ENCODE measurements around the gene REG3G.

GRCh38 chr2:79025478-79025871, at the start of gene REG3G:
Gene REG3G, plus strand, starts transcription at chr2:79025702.
- PRO-cap = no peak

GRCh38 chr2:79100393-79100643, 12.5 kb upstream of the REG1B start:
- PRO-cap = no peak

DNA sequence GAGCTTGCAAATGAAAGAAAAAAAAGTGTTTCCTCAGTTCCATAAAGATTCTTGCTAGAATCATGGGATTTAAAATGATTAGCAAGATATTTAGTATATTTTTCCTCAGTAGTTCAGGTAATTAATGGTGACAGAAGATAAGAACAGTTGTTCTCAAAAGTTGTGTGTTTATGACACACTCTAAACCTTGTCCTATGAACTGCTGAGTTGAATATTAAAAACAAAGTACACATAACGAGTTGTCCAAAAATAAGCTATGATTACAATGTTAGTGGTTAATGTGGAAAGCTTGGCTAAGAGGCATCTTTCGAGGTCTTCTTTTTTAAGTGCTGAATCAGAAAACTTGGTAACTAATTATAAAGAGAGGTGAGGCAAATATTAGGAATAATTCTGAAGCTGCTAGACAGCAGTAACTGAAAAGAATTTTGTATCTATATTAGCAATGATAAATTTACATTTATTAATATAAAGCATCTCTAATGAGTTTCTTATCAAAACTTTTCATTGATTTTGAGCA, 1088.7 kb downstream of the SUCLG1 start:
- PRO-cap = no peak

DNA sequence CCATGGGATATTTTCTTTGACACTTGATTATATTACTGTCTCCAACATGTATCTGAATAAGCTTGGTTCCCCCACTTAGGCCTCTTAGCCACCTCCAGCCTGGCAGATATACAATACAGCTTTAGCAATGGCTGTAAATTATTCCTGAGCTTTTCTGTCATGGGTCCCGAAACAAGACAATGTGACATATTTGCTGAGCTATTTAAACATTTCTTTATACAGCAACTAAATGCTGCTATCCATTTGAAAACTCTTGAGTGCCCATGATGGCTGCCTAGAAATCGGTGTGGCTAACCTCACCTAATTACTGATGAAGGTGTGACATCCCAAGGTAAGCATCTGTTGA, 406.1 kb downstream of the SUCLG1 start:
- PRO-cap = no peak

DNA sequence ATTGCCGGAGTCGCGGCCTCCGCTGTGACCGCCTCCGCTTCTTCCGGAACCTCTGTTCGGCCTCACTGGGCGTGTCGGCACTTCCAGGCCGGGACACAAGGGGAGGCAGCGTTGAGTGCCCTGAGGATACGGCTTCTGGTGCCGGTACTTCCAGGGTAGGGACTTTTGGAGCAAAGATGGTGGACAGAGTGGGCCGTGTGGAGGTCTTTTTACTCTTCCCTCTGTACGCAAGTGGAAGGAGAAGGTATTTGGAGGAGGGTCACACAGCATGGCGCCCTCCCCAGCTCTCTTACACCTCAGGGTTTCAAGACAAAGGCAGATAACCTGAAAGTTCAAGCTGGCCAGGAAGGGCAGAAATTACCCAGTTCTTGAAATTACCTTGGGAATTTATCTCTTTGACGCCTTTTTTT, 56.9 kb downstream of the TRABD2A start:
- PRO-cap = no peak

DNA sequence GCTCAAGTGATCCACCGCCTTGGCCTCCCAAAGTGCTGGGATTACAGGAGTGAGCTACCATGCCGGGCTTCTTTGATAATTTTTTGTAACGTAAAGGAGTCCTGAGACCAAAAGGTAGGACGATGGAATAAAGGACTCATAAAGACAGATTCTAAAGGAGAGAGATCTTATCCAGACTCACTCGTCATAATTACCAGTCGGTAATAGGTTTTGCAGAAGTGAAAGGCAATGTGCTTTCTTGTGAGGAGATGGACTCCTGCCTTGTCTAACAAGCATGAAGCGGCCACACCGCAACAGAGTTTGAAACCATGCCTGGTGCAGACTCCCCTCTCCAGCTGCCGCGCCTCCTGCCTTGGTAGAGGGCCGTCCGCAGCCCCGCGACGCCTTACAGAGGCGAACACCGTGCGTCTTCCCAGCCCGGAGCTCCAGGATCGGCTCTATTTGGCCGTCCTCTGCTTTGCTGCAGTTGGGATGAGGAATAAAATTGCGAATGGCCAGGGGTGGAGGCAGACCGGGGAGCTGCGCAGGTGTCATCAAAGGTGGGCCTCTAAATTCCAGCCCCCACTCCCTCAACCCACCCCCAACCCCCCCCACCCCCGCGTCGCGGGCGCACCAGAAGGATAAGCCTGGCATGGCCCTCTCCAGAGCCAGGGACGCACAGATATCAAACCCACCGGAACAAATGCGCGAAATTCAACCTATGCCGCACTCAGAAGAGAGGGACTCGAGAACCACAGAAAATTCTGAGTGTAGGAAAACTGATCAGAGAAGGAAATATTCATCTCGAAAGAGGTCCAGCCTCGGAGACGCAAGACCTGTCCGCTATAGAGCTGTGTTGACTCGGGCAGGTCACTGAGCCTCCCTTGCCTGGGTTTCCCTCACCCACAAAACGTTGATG, 1.2 kb downstream of the TRABD2A start:
- PRO-cap = no peak

DNA sequence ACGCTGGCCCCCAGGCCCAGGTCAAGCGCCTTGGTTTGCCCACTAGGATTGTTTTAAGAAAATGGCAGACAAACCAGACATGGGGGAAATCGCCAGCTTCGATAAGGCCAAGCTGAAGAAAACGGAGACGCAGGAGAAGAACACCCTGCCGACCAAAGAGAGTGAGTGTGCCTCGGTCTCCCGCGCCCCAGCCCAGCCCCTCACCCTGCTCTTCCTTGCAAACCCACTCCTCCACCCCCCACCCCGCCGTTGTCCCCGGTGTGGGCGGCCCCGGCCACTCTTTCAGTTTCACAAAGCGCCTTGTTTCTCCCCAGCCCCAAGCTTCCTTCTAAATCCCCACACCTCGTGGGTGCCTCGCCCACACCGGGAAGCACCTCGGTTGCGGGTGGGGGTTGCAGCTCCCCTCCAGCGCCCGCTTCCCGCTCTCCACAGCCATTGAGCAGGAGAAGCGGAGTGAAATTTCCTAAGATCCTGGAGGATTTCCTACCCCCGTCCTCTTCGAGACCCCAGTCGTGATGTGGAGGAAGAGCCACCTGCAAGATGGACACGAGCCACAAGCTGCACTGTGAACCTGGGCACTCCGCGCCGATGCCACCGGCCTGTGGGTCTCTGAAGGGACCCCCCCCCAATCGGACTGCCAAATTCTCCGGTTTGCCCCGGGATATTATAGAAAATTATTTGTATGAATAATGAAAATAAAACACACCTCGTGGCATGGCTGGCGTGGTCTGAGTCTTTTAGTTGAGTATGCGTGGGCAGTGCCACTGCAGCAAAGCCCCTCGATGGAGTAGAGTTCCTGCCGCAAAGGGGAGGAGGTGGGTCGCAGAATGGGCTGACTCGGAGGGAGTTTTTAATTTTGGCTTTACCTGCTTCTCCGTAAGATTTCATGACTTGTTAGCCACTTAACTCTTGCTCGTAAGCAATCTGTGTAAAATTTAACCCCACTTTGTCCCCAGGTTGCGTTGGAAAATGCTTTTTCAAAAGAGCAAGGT, 797 bp downstream of the TMSB10 start:
- PRO-cap = no peak

GRCh38 chr2:84969994-84970254, 1.0 kb upstream of the KCMF1 start:
- PRO-cap = no peak

DNA sequence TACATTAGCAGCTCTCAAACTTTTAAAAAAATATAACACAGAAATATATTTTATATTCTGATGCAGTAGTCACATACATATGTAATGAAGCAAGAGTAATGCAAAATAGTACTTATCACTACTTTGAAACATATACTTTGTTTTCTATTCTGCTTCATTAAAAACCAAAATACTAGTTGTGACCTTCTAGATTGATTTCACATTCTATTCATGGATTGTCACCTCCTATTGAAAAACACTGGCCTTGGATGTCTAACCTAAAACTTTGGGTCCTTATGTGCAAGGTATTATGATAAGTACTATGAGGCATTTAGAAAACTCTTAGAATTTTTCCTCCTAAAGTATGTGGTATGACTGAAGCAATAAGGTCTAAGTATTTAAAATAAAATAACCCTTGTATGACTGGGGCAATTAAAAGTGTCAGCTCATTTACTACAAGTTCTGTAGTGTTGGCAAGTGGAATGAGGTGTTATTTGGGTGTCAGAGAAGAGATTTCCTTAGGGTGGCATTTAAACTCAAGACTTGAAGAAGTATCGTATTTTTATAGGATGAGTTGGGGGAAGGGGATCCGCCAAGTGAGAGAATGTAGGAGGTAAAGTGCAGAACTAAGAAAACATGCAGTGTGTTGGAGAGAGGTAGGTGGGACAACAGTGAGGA, 15.0 kb downstream of the KCMF1 start:
- PRO-cap = no peak

DNA sequence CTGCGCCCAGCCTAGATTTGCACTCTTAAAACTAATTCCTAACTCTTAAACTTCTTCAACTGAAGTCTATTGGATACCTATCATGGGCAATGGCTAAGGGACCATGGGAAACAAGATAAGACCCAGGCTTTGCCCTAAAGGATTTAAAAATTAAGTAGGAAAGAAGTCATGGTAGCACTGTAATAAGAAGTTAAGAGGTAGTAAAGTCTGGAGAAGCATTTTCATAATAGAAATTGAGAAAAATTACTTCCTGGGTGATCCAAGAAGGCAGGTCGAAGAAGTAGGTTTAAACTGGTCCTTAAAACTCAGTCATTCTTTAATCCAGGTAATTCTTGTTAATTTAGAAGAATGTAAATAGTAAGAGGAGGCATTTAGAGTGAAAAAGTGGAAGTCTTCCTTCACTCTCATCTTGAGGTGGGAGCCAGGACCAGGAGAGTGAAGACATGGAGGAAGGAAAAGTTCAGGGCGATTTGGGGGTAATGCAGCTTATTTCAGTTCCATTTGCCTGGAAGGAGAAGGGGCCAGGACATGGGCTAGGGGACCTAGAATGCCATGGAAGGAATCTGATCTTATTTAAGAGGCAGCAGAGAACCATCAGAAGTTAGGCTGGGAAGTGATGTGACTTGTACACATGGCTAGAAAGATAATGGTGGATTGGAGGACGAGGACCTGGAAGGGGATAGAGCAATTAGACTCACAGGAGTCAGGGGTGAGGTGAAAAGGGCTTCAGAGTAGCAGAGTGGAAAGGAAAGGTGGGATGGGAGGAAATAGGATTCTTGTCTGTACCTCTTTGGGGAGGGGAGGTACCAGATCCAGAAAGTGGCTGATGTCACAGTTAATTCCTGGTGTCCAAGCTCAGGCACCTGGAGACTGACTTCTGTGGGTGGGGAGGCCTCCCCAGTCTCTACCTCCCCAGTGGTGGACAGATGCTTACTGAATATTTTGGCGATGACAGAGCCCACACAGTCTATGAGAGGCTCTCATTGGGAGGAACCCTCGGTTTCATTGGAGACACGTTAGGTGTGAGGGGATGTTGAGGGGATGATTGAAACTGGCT, 6.4 kb downstream of the TCF7L1 start:
- PRO-cap = no peak

DNA sequence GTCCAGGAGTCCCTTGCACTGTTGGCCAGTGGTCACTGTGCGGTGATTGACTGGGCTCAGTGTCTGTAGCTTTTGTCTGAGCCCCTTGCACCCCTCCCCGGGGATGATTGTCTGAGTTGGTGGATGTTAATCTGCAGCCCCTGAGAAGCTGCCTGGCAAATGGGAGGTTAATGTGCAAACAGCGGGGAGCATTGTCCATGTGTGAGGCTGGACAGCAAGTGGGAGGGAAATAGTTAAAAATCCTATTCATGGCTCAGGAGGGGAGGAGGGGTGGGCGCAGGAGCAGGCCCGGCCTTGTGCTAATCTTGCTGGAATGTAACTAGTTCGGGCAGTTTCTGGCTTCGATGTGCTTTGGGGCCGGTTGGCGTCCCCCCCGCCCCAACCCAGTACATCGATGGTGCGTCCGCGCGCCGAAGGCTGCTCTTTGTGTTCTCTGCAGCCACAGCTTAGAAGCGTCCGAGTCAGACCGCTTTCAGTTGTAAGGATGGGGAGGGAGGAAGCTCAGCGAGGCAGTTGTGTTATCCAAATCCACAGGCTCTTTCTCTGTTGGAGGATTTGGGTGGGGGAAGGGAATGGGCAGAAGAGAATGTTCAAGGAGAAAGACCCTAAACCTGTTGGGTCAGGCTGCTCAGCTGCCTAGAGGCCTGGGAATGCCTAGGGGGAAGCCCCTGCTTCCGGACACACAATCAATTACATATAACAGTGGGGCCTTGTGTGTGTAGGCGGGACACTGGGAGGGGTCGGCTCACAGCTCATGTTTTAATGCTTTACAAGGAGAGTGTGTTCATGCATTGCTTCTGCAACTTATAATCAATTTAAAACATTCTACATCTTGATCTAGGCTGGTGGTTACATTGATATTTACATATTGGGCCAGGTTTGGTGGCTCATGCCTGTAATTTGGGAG, 71.7 kb downstream of the TGOLN2 start:
- PRO-cap = no peak

GRCh38 chr2:85320221-85320869, 7.4 kb downstream of the TGOLN2 start:
- PRO-cap = no peak

- PRO-cap = no peak
These were observed 2.4 kb downstream of the TGOLN2 start for GRCh38 chr2:85325355-85325820.

DNA sequence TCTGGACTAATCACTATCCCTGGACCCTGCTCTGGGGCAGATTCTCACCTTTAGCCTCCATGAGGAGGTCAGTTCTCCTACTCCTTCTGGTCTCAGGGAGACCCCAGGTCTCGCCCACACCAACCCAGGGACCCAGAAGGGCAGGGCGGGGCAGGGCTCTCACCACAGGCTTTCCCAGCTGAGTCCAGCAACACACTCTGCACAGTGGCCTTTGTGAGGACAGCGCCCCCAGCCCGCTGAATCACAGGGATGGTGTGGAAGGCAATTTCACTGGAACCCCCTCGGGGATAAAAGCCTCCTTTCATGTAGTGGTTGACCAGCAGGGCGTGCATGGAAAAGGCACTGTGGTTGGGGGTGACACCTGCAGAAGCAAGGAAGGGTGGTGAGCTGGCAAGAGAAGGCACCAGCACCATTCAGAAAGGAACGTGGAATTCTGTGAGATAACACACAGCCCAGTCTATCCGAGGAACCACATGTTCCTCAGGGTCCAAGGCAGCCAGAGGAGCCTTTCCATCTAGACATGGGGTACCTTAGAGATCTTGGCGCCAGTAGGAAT, 5.0 kb downstream of the RETSAT start:
- PRO-cap = no peak

DNA sequence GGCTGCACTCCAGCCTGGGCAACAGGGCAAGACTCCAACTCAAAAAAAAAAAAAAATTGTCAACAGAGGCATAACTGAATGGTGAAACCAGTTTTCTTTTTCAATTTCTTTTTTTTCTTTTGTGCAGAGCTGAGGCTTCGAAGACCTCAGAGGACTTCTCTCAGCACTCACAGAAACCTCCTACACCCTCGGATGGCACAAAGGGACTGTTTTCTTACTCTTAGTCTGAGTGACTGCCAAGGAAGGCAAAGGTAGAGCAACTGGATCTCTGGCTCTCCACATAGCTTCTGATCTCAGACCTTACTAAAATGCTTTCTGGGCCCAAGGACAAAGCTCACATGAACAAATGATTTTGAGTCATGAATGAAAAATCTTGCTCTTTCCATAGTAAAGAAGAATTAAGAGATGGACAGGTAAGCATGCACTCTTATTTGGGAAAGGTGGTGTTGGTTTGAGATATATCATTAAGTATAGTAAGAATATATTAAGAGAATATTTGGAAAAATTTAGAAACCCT, 2.3 kb downstream of the ELMOD3 start:
- PRO-cap = no peak

GRCh38 chr2:85405366-85406136, 4.6 kb downstream of the CAPG start:
- PRO-cap = no peak

DNA sequence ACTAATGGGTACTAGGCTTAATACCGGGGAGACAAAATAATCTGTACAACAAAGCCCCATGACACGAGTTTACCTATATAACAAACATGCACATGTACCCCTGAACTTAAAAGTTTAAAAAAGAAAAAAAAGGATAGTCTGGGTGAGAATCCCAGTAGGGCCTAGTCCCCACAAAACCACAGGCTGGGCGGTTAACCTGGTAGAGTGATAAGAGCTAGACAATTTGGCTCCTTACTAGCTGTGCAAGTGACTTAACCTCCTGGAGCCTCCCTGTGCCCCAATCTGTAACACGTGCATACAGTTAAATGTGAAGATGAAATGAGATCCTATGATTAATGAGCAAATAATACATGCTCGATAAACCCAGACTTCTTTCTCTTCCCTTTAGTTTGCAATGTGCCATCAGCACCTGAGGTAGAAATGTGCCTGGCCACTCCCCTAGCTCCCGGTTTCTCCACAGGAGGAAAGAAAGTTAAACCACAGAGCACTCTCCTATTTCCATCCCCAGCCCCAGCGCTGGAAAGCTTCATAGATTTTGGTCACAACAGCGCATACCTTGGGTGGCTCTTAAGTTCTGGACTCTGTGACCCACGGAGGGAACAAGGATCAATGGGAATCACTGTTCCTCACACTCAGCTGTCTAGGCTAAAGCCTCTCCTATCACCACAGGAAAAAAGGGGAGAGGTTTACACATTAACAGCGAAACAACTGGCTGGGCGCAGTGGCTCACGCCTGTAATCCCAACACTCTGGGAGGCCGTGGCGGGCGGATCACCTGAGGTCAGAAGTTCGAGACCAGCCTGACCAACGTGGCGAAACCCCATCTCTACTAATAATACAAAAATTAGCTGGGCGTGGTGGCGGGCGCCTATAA, 2.7 kb upstream of the CAPG start:
- PRO-cap = no peak

- PRO-cap = bidirectional peak, plus-strand start at chr2:85537797, minus-strand start at chr2:85537800
These were observed 1.4 kb upstream of the MAT2A start for GRCh38 chr2:85537417-85538133.

DNA sequence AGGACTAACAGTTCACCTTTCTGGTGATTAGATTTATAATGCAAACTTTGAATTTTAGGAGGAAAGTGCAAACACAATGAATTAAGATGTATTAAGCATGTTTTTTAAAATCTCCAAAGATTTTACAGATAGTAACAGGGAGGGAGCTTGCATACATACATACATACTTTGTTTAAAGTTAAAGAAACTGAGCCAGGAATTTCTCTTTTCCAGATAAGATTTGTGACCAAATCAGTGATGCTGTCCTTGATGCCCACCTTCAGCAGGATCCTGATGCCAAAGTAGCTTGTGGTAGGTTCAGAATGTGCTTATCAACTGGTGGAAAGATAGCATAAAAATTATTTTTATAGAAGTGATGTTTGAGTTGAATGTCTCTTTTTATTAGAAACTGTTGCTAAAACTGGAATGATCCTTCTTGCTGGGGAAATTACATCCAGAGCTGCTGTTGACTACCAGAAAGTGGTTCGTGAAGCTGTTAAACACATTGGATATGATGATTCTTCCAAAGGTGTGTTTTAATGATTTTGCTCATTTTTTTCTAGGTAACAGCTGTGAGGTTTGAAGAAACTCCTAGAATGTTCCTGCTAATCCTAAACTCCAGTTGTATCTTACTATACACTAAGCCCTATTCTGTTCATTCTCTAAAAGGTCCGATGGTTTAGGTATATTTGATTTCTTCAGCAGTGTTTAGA, 2.0 kb downstream of the MAT2A start:
- PRO-cap = no peak

- PRO-cap = bidirectional peak, plus-strand start at chr2:85590466, minus-strand start at chr2:85590156; unidirectional peak, plus-strand start at chr2:85590898
These were observed 5.1 kb upstream of the RNF181 start for GRCh38 chr2:85590378-85590978.

Data from ReNcell CX (cell line).